ENCODE data around the genes MBL2 and TFAM.

- PRO-cap, 3 experiments, result no peak in any of the 3 experiments
- RRBS, result no CpG with 5 or more reads among the region's 3 CpGs
These were observed at the start of gene MBL2 for GRCh38 chr10:52772613-52772994. Gene MBL2 (minus strand): TSS chr10:52772784.

DNA sequence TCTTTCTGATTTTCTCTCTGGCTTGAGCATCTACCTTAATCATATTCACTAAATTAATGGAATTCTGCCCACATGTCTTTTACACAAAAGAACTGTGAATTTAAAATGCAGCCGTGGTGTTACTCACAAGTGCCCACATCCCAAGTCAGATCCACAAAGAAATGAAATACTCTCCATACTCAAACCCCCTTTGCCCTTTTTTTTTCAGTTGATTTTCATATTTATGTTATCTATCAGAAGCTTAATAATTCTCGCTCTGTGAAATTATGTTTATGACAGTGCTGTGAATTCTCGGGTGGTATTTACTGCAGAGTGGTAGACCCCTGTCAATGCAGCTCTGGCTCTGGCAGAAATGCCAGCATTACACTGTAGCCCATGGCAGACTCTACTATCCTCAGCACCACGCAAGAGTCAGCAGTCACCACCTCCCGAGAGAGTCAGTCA, 32.6 kb upstream of the MBL2 start:
- PRO-cap, 3 experiments, result no peak in any of the 3 experiments
- RRBS, result no CpG with 5 or more reads among the region's 5 CpGs

- PRO-cap, 3 experiments, result no peak in any of the 3 experiments
- RRBS, result no CpG with 5 or more reads among the region's 9 CpGs
These were observed 228.2 kb upstream of the MBL2 start for GRCh38 chr10:53000709-53001237.

DNA sequence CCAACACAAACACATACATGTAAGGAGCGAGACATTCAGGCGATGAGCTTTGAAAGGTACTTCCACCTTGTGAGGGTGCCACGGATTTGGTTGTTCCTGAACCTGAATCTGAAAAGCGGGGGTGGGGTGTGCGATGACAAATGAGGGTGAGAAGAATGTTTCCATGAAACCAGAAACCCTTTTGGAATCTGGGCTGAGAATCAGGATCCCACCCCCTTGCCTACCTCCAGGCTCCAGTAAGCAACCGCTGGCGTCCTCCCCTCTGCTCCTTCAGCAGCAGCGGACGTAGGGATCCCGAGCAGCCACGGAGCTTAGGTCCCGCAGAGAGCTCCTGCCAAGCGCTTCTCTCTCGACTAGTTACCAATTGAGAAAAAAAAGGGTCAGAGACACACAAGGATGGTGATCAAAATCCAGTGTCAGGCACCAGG, 733.6 kb downstream of the ZWINT start:
- PRO-cap, 3 experiments, result no peak in any of the 3 experiments
- RRBS, result no CpG with 5 or more reads among the region's 14 CpGs

GRCh38 chr10:56154802-56155379, 206.2 kb downstream of the ZWINT start:
- PRO-cap, 3 experiments, result no peak in any of the 3 experiments
- RRBS, result no CpG with 5 or more reads among the region's 32 CpGs

DNA sequence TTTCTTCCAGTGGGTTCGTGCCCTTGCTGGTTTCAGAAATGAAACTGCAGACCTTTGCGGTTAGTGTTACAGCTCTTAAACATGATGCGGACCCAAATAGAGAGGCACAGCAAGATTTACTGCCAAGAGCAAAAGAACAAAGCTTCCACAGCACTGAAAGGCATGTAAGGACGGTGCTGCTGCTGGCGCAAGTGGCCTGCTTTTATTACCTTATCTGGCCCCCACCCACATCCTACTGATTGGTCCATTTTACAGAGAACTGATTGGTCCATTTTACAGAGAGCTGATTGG, 931.3 kb downstream of the IPMK start:
- PRO-cap, 3 experiments, result no peak in any of the 3 experiments
- RRBS, result no CpG with 5 or more reads among the region's 5 CpGs

GRCh38 chr10:58266748-58267823, 608 bp downstream of the IPMK start:
- PRO-cap, 3 experiments, result peak in 3 of 3 experiments; most common plus-strand start chr10:58267195 (in 3); most common minus-strand start chr10:58266850 (in 1)
- RRBS, result 1% methylated on average over 15 of the region's 70 CpGs

GRCh38 chr10:58268207-58268558, 489 bp upstream of the IPMK start:
- PRO-cap, 3 experiments, result peak in 1 of 3 experiments; most common plus-strand start chr10:58268245 (in 1)
- RRBS, result no CpG with 5 or more reads among the region's 13 CpGs

DNA sequence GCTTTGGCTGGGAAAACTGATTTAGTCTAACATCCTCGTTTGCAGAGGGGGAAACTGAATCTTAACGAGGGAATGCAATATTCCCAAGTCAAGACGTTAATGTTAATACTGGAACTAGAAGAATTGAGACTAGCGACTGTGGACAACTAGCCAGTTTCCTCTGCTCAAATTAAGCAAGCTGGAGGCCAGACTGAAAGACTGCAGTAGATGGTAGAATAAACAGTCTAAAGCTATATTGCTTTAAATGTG, 702 bp upstream of the TFAM start:
- PRO-cap, 3 experiments, result no peak in any of the 3 experiments
- RRBS, result no CpG with 5 or more reads among the region's 4 CpGs

- PRO-cap, 3 experiments, result peak in 3 of 3 experiments; most common plus-strand start chr10:58385132 (in 2); most common minus-strand start chr10:58385018 (in 1)
- RRBS, result 2% methylated on average over 40 of the region's 73 CpGs
These were observed at the start of gene TFAM for GRCh38 chr10:58384833-58385817. Gene TFAM (plus strand): TSS chr10:58385410.

DNA sequence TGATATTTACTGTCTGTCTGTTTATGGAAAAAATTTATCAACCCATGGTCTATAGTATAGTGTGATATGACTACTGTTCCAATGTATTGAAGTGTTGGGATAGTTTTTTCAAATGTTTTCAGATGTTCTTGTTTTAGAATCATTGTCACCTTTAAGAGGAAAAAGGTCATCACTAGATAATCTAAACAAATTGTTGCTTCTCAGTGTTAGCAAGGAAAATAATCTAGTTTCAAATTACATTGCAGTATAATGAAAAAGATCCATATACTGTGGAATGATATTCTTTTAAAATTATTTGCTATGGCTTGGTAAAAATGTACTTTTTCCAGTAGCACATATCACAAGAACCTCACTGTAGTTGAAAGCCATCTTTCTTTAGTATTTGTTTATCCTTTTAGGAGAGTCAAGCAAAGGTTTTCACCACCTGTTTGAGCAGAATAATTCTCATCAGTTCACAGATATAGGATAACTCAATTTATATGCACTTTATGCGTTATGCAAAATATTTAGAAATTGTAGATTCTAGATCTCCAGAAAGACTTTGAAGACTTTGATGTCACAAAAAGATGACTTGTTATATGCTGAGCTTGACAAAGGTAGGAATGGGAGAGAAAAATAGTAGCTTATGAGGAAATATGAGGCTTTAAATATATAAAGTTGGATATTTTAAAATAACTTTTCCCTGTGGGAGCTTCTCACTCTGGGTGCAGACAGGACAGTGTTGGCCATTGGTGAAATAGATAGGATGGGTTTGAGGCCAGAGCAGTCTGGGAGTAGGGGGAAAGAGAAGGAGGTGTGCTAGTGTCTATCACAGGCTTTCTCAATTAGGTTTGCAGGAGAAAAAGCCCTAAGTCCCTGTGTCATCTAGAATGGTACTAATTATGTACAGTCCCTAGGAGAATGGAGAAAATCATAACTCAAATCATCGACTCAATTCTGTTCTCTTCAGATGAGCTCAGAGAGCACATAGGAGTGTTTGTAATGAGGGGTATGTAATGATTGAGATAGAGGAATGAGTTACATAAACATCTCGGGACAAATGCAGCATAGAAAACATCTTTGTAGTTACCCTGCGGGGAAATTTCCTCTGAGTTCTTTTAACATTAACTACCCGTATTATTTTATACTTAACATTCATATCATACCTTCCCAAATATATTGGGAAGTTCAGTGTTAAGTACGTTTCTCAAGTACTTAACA, 11.4 kb downstream of the TFAM start:
- PRO-cap, 3 experiments, result no peak in any of the 3 experiments
- RRBS, result no CpG with 5 or more reads among the region's 6 CpGs

DNA sequence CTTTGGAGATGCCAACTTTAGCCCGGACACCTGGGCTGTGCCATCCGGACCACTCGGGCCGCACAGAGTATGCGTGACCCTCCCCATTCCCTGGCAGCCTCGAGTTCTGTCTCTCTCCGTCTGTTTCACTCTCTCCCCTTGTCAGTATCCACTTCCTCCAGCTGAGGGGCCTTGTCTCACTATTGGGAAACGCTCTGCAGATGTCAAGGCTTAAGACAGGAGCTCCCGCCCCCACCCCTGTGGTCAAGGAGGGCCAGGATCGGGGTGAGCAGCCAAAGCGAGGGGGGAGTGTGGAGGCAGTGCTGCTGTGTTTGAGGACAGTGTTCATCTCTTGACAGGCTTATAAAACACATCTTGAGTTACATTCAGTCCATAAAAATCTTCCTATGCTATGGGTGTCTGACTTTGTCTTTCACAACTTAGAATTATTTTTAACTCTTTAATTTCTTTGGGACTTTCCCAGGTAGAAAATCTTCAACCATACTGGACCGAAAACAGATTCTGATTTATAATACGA, 1.0 kb downstream of the BICC1 start:
- PRO-cap, 3 experiments, result peak in 3 of 3 experiments; most common plus-strand start position 275 of the sequence (in 3); most common minus-strand start position 184 of the sequence (in 2)
- RRBS, result no CpG with 5 or more reads among the region's 13 CpGs

DNA sequence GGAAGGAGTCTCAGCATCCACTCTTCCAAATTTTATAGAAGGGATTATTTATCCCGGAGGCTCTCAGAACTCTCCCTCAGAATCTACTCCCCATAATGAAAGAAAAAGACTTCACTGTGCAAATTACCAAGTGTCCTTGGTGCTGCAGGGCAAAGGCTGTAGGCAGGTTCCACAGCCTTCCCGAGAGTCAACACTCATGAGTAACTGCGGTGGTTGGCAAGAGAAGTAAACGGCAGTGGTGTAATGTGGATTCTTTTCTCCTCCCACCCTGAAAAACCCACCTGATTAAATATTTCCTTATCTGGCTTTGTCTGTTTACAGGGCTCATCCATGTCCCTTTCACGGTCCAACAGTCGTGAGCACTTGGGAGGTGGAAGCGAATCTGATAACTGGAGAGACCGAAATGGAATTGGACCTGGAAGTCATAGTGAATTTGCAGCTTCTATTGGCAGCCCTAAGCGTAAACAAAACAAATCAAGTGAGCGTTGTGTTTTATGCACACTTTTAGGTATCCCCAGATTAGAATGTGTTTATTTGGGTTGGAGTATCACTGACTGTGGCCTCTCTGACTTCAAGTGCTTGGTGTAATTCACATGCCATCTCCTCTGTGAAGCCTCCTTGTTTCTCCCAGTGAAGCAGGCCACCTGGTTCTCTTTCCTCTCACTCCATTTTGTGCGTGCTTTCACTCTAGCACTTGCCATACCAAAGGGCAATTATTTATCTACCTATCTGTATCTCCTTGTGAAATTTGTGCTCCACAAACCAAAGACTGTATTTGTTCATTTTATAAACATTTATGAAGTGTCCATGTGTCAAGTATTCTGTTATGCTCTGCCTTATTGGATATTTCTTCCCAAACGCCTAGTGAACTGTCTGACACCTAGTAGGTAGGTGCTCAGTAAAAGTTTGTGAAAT, 301.1 kb downstream of the BICC1 start:
- PRO-cap, 3 experiments, result no peak in any of the 3 experiments
- RRBS, result no CpG with 5 or more reads among the region's 12 CpGs

DNA sequence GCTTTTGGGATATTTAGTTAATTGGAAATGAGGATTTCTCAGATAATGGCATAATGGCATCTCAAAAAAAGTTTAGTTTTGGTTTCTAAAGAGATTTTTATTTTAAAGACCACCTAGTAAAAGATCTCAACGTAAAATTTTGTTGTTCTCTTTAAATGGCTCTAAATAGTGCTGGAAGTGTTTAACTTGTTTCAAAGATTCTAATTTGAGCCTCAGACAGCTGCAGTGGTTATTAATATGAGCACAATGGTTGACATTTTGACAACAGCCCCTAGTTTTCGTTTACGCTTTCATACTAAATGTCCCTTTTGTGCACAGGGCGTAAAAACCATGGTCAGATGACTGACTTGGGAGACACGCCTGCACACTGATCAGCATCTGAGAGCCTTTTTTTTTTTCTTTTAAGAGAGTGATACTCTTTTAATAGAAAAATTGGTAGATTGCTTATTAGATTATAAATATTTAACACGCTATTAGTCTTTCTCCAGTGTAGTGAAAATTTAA, 183.0 kb upstream of the PHYHIPL start:
- PRO-cap, 3 experiments, result no peak in any of the 3 experiments
- RRBS, result no CpG with 5 or more reads among the region's 6 CpGs

- PRO-cap, 3 experiments, result no peak in any of the 3 experiments
- RRBS, result no CpG with 5 or more reads among the region's 1 CpG
These were observed 176.3 kb upstream of the PHYHIPL start for GRCh38 chr10:59000114-59000485.

- PRO-cap, 3 experiments, result no peak in any of the 3 experiments
- RRBS, result no CpG with 5 or more reads among the region's 2 CpGs
These were observed 717 bp downstream of the FAM13C start for GRCh38 chr10:59361613-59362050.

DNA sequence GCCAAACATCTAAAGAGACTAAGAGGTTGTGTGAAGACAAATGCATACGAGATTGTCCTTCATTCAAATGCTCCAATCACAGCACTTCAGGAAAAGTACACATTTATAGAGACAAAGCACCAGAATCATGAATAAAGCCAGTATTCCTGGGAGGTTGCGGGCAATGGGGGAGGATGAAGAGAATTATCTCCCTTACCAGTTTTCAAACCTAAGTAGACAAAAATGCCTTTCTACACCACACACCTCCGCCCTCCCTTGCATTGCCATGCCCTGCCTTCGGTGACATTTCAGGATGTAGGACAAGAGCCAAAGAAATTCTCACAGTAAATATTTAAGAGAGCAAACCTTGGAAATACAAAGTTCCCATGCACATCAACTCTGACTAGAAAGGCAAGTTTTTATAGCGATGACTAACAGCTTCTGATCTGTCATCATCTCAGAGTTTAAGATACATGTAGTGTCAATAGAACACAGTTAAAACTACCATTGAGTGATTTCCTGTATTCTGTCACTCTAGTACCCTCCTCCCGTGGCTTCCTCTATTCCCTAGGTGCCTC, 20.9 kb downstream of the SLC16A9 start:
- PRO-cap, 3 experiments, result no peak in any of the 3 experiments
- RRBS, result no CpG with 5 or more reads among the region's 6 CpGs

GRCh38 chr10:59709195-59709458, 523 bp downstream of the SLC16A9 start:
- PRO-cap, 3 experiments, result no peak in any of the 3 experiments
- RRBS, result under 1% methylated on average over 6 of the region's 16 CpGs

- PRO-cap, 3 experiments, result no peak in any of the 3 experiments
- RRBS, result no CpG with 5 or more reads among the region's 1 CpG
These were observed 50.3 kb upstream of the MRLN start for GRCh38 chr10:59803399-59804130.

DNA sequence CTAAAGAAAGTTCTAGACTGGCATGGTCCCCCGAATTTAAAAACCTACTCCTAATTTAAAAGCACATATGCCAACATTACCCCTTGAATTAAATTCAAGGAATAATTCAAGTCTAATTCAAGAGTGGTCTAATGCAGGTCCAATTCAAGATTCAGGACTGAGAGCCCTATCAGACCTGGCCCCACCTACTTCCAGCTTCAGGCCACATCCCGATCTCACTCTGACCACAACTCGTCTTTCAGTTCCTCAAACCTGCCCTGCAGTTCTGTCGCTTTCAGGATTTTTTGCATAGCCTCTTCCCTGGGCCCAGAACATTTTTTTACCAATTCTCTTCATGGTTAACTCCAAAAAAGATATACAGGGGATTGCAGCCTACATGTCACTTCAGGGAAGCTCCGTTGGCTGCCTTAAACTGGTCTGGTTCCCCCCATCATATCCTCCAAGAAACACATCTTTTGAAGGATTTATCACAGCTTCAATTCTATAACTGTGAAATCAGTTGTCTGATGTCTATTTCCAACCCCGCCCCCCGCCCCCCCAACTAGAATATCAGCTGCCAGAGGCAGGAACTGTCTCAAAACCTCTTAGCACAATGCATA, 20.9 kb downstream of the CCDC6 start:
- PRO-cap, 3 experiments, result no peak in any of the 3 experiments
- RRBS, result no CpG with 5 or more reads among the region's 7 CpGs

All from breast (tissue), 4 donors.